Osteocyte (in vitro differentiated cells): ENCODE results near the genes C19orf81, KLK7 and KLK13.

DNA sequence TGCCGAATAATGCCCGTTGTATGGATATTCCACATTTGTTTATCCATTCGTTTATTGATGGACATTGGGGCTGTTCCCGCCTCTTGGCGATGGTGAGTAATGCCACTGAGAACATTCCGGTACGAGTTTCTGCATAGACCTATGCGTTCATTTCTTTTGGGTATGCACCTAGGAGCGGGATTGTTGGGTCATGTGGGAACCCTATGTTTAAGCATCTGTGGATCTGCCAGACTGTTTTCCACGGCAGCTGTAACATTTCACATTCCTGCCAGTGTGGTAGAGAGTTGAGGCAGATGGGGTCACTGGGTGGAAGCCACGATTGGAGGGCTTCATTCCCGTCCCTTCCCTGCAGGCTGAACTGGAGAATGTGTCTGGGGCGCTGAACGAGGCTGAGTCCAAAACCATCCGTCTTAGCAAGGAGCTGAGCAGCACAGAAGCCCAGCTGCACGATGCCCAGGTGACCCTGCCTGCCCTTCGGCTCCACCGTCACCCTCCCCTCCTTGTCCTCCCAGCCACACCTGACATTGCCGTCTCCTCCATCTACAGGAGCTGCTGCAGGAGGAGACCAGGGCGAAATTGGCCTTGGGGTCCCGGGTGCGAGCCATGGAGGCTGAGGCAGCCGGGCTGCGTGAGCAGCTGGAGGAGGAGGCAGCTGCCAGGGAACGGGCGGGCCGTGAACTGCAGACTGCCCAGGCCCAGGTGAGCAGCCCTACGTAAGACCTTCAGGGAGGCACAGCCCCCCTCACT lies 49.3 kb downstream of the KCNC3 start:
- PRO-cap, result no peak

GRCh38 chr19:50286166-50286857 lies 42.9 kb downstream of the KCNC3 start:
- PRO-cap, result no peak

DNA sequence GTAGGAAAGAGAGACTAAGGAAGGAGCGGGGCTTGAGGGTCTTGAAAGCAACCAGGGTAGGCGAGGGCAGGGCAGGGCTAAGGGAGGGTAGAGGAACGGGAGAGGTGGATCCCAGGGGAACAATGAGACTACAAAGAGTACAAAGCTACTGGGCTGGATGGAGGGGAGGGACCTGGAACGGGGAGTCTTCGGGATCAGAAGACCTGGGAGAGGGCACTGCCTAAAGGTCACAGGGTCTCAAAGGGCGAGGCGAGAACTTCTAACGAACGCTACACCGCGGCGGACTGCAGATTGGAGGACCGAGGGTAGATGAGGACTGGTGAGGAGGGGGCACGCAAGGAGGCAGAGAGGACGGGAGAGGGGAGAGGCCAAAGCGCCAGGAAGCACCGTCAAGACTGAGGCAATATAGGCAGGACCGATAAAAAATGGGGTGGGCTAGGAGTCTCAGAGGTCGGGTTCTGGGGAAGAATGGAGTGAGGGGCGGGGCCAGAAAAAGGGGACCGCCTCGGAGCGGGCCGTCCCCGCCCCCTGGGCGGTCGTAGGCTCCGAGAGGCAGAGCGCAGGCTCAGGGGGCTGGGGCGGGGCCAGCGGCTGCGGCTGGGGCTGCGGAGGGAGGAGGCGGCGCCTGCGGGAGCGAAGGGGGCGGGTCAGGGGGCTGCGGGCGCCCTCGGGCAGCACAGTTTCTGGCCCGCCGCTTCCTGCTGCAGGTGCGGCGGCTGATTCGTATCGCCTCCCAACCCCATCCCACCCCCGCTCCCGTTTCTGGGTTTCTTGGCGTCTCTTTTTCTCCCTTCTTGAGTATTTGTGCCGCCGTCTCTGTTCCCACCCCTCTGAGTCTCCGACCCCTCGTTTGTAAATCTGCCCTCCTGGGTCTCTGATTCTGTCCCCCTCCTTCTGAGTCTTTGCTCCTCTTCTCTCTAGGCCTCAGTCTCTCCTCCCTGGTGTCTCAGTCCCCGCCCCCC lies 1.4 kb upstream of the KCNC3 start:
- PRO-cap, result no peak

GRCh38 chr19:50368537-50369667 lies 3.5 kb upstream of the NAPSA start:
- PRO-cap, result bidirectional peak, plus-strand start at chr19:50369414, minus-strand start at chr19:50369340

DNA sequence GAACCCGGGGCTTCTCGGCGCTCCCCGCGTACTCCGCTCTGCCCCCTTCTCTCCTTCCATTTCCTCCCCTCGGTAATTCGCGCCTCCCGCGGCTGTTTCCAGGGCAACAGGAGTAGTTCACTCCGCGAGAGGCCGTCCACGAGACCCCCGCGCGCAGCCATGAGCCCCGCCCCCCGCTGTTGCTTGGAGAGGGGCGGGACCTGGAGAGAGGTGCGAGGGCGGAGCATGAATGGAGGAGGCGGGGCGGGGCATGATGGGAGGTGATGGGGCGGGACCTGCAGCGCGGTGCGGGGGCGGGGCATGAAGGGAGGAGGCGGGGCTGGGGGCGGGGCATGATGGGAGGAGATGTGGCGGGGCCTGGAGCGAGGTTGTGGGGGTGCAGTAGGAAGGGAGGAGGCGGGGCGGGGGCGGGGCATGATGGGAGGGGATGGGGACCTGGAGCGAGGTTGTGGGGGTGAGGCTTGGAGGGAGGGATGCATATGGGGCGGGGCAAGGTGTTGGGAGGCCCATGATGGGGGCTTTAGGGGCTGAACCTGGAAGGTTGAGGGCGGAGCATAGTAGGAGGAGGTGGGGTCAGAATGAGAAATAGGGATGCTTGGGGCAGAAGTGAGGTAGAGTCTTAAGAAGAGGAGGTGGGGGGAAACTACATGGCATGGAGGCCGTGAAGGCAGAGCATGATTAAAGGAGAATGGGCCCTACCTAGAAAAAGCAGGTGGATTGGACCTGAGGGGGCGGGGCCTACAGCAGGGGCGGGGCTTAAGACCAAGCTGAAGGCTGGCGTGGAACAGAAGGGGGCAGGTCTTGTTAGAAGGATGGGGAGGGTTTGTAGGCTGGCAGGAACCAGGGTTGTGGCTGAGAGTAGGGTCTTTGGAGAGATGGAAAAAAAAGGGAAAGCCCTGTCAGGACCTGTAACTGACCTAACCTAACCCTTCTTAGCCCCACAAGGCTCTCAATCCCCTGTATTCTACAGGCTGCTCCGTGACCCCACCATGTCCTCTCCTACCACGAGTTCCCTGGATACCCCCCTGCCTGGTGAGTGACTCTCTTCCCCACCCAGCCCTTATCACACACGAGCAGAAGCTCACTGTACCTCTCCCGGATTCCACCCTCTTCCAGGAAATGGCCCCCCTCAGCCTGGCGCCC lies 731 bp downstream of the NR1H2 start:
- PRO-cap, result unidirectional peak, minus-strand start at position 181 of the sequence

DNA sequence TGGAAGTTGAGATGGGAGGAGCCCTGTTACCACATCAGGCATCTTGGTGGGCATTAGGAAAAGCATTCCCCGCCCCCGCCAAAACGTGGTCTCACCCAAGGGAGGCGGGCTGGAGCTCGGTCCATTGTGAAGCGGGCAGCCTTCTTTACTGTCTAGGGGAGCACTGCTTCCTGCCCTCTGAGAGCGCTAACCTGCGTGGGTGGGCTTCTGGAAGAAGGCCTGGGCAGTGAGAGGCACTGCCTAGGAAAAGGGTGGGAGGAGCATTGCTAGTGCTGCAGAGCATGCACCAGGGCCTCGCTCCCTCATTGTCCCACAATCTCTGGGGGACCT lies 3.9 kb downstream of the NR1H2 start:
- PRO-cap, result no peak

DNA sequence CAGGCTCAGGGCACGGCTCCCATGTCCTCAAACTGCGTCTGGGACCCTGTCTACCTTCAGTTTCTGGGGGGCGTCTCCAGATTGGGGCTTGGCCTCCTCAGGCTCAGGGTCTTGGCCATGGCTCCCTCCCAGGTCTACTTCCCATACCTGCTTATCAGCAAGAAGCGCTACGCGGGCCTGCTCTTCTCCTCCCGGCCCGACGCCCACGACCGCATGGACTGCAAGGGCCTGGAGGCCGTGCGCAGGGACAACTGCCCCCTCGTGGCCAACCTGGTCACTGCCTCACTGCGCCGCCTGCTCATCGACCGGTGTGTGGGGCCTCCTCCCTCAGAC lies 4.1 kb upstream of the SPIB start:
- PRO-cap, result no peak

DNA sequence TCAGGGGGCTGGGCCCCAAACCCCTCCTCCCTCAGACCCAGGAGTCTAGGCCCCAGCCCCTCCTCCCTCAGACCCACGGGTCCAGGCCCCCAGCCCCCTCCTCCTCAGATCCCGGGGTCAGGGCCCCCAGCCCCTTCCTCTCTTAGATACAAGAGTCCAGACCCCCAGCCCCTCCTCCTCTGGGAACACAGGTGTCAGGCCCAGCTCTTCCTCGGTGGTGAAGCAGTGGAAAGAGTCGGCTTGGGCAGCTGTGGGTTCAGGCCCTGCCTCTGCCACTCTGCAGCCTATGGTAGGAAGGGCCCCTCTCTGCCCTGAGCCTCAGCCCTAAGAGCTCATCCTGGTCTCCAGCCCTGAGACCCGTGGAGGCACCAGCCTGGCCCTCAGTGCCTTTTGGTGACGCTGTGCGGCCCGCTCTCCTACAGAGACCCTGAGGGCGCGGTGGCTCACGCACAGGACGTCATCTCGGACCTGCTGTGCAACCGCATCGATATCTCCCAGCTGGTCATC lies 3.7 kb upstream of the SPIB start:
- PRO-cap, result no peak

DNA sequence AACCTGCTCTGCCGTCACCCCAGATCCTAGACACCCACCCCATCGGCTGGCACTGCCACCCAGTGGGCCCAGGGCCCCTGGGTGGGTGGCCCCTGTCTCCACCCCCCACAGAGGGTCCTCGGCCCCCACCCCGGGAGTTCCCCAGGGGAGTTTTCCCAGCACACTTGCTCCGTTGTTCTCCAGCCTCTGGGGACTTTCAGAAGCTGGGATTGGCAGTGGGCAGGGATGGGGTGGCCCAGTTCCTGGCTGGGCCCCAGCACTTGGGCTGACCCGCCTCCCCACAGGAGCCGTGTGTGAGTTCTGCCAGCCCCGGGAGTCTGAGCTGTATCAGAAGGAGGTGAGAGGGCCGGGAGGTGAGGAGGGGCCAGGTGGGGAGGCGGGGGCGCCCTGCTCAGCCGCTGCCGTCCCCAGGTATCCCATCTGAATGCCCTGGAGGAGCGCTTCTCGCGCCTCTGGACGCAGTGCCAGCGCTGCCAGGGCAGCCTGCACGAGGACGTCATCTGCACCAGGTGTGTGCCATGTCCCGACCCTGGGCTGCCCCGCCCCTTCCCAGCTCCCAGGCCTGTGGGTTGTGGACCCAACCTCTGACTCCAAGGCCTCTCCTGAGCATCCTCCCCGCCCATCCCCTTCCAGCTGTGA lies 1.9 kb upstream of the SPIB start:
- PRO-cap, result no peak

GRCh38 chr19:50417577-50418116 lies 1.1 kb upstream of the SPIB start:
- PRO-cap, result no peak

GRCh38 chr19:50419482-50419959 lies 783 bp downstream of the SPIB start:
- PRO-cap, result no peak

DNA sequence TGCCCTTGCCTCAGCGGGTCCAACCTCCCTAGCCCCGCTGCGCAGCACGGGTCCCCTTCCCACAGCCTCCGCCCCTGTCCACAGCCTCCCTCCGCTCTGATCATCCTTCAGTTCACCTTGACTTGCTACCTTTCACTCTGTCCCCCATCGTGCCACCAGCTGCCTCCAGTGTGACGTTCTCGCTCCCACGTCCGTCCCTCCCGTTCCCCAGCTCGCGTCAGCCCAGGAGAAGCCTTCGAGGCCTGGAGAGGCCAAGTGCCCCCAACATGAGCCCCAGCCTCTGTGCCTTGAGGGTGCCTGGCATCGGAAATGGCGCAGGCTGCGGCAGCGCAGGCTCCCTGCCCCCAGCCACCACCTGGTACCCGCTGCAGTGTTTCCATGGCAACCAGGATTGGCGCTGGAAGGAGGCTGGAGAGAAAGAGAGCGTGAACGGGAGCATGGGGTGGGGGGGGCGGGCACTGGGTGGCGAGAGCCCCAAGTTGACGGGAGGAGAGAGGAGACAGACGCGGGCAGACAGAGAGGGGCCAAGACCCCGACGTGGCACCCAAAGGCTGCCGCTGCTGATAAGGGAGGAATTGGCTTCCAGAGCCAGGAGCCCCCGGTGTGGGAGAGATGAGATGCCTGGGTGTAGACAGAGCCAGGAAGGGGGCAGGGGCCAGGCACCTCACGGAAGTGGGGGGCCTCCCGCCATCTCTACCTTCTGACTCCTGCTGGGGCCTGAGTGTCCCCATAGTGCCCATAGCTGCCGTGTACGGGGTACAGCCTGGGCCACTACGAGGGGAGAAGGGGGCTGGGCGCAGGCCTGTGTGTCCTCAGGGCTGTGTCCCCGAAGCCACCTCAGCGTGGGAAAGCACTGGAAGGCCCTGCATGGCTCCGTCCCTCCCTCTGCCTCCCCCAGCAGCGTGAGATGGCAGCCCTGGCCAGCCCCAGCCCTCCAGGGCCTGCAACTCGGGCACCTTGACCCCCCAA lies 933 bp upstream of the ASPDH start:
- PRO-cap, result no peak

GRCh38 chr19:50649338-50650003 lies at the start of gene C19orf81:
Gene C19orf81, plus strand, starts transcription at chr19:50649445.
- PRO-cap, result no peak

- PRO-cap, result no peak
These were observed 9.8 kb downstream of the C19orf81 start for GRCh38 chr19:50658838-50659640.

GRCh38 chr19:50724225-50724967 lies 1.2 kb downstream of the CLEC11A start:
- PRO-cap, result bidirectional peak, plus-strand start at chr19:50725113, minus-strand start at chr19:50724795

DNA sequence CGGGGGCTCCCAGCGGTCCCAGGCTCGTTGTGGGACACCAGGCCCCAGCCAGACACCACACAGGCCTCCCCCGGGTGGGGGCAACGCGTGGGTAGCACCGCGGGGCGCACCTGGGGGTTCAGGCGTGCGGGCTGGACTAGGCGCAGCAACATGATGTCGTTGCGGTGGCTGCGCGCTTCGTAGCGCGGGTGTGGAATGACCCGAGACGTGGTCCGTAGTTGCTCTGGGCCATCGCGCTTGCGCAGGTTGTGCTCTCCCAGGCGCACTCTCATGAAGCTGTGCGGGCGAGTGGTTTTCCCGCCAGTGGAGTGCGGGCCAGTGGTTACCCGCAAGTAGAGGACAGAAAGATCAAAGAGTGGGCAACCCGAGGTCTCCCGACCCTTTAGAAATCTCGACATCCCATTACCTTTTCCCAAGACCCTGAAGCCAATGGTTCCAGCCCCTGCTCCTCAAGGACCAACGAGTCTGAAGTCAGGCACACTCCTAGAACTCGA lies 3.3 kb upstream of the KLK1 start:
- PRO-cap, result no peak

DNA sequence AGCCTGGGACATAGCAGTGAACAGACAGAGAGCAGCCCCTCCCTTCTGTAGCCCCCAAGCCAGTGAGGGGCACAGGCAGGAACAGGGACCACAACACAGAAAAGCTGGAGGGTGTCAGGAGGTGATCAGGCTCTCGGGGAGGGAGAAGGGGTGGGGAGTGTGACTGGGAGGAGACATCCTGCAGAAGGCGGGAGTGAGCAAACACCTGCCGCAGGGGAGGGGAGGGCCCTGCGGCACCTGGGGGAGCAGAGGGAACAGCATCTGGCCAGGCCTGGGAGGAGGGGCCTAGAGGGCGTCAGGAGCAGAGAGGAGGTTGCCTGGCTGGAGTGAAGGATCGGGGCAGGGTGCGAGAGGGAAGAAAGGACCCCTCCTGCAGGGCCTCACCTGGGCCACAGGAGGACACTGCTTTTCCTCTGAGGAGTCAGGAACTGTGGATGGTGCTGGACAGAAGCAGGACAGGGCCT lies 4.2 kb downstream of the KLK3 start:
- PRO-cap, result no peak

DNA sequence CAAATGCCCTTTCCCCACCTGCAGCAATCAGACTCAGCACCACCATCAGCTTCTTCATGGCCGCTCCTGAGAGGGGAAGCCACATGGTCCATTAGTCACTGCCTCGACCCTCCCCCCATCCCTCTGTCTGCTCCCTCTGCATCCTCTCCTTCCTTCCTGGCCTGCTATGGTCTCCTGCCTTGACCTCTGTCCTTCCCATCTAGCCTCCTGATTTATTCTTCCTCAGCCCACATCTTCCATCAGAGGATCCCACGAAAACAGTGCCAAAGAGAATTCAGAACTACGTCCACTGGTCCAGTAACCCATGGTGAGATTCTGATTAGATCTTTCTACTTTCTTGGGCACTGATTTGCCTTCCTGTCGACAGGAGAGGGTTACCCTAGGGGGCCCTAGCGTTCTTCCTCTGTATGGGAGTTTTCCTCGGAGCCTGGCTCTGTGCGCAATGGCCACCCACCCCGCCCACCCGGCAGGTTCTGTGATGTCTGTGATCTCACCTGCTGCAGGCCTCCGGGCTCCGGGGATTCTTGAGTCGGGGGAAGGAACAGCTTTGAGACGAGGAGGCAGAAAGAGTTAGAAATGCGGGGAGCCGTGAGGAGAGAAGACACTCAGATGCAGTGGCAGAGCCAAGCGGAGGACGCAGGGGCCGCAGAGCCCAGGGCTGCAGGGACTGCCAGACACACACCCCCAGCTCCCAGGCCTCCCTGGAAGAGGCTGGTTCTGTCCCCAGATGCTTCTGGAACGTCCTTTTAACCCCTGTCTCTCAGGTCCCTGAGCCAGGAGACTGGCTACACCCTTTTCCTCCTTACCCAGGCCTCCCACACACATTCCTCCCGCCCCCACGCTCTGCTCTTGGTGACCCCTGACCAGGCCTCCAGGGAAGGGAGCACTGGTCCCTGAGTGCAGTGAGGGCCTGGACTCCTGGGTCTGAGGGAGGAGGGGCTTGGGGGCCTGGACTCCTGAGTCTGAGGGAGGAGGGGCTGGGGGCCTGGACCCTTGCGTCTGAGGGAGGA lies 1.0 kb downstream of the KLK6 start:
- PRO-cap, result no peak

- PRO-cap, result no peak
These were observed at the start of gene KLK7 for GRCh38 chr19:50983724-50984333. Gene KLK7, minus strand, starts transcription at chr19:50983917.

GRCh38 chr19:51064722-51065310 lies at the start of gene KLK13:
Gene KLK13, minus strand, starts transcription at chr19:51065092.
- PRO-cap, result no peak